Cardiac fibroblast (primary cell): ENCODE measurements around the genes KLHL26, COPE and HOMER3.

GRCh38 chr19:18320774-18321475 is 2.0 kb downstream of the LSM4 start:
- RRBS = no CpG with 5 or more reads among the region's 14 CpGs

DNA sequence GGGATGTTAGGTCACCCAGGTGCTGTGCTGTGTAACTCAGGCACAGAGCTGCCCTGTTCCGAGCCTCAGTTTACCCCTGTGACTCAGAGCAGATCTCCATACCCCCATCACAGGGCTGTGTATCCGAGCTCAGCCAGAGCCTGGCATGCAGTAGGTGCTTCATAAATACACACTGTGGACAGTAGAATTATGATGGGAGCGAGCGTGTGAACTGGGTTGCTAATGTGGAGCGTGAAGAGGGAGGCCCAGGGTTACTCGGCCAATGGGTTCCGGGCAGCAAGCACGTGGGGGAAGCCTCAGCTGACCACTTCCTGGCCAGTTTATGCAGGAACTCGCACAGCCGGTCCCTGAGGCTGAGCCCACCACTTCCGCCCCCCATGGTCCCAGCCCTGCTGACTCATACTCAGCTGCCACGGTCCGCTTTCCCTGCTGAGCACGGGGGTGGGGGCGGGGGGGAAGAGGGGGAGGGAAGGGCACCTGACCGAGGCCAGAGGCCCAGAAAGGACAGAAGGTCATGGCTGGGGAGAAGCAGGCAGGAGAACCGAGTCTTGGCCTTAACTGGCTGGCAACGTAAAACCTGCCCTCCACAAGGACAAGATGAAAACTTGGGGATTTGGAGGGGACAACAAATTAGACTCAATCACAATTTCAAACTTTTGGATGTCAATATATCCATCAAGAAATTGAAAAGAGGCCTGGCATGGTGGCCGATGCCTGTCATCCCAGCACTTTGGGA is 11.6 kb upstream of the GDF15 start:
- RRBS = 1% methylated on average over 4 of the region's 19 CpGs

DNA sequence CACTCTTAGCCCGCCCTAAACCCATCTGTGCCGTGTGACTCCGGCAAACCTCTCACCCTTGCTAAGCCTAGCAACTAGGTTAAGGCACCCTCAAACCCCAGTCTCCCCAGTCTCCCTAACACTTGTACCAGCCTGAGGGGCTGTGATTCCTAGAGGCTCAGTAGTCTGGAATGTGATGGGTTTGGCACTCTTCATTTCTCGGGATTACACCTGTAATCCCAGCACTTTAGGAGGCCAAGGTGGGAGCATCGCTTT is 1.0 kb downstream of the GDF15 start:
- RRBS = no CpG with 5 or more reads among the region's 5 CpGs

DNA sequence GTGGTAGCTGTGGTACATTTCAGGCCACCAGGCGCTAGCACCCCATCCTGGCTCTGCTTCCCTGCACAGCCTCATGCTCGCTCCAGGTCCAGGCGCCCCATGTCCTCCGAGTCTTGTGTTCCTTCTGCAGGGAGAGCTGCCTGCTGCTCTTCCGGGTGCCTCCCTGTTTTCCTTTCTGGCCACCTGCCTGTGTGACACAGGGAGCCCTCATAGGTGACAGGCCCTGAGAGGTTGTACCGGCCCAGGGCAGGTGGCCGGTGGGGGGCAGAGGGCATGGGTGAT is 4.4 kb downstream of the SSBP4 start:
- RRBS = 45% methylated on average over 3 of the region's 7 CpGs

DNA sequence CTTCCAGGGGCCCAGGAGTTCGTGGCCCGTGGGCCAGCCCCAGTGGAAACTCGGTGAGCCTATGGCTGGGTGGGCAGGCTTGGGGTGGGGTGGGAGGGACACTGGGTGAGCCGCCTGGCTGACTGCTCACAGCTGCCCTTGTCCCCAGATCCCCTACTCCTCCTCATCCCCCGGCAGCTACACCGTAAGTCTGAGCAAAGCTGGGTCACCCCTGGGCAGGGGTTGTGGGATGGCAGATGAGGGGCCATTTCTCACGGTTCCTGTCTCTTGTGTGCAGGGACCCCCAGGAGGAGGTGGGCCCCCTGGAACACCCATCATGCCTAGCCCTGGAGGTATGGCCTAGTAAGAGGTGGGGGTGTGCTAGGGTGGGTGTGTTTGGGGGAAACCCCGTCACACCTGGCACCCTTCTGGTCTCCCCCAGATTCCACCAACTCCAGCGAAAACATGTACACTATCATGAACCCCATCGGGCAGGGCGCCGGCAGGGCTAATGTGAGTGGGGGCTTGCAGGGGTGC is 5.3 kb downstream of the ISYNA1 start:
- RRBS = no CpG with 5 or more reads among the region's 12 CpGs

GRCh38 chr19:18443795-18445056 is 6.3 kb upstream of the ISYNA1 start:
- RRBS = 93% methylated on average over 2 of the region's 44 CpGs

GRCh38 chr19:18464299-18465050 is 26.5 kb upstream of the ISYNA1 start:
- RRBS = no CpG with 5 or more reads among the region's 15 CpGs

DNA sequence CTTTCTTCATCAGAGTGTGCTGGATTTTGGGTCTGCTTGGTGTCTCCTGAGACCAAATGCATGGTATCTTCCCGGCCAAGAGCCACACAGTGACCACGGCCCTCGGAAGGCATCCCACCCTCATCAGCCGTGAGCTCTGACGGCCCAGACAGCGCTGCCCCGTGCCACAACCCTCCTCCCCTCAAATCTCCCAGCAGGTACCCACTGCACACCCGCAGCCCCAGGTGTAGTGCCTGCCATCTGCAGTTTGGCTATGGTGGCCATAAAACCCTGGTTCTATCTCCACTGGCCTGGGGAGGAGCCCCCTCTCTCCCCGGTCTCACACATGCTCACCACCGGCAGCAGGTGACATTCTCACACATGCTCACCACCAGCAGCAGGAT is 31.3 kb downstream of the ELL start:
- RRBS = no CpG with 5 or more reads among the region's 10 CpGs

DNA sequence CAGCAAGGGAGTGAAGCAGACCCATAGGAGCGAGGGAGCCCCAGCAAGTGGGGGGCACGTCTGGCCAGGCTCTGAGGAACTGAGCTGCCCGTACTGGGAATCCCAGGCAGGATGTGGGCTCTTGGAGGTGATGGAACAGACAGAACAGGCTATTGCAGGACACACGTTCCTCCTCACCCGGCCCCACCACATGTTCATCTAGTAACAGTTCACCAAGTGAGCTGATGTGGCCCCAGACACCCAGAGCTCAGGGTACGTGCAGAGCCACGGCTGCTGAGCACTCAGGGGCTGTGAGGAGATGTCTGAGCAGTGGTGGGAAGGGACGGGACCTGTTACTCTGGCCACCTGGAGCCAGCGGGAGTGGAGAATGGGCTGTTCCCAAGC is 18.5 kb downstream of the ELL start:
- RRBS = no CpG with 5 or more reads among the region's 9 CpGs

DNA sequence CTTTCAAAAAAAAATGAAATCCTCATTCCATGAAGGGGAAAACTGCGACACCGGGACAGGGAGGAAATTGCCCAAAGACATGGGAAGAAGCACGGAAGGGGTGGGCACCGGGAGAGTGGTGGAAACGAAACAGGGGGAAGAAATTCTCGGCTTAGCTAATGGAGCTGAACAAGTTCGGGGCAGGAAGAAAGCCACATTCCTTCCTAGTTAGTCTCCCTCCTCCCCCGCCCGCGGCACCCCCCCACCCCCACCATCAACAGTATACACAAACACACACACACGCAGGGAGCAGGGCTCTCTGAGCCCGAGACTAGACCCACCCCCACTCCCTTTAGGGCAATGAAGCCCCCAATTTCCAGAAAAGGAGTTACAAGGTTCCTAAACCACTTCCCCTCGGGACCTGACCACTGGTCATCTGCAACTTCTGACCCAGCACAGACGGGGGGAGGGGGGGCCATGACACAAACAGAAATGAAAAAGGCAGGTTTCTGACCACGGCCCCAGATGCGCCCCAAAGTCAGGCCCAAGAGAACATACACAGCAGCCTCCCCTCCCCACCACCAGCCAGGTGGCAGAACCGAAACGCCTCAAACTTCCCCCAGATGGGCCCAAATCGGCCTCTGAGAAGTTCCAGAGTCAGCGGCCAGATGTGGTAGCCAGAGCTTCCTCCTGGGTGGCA is 1.3 kb downstream of the ELL start:
- RRBS = 0% methylated on average over 3 of the region's 20 CpGs

DNA sequence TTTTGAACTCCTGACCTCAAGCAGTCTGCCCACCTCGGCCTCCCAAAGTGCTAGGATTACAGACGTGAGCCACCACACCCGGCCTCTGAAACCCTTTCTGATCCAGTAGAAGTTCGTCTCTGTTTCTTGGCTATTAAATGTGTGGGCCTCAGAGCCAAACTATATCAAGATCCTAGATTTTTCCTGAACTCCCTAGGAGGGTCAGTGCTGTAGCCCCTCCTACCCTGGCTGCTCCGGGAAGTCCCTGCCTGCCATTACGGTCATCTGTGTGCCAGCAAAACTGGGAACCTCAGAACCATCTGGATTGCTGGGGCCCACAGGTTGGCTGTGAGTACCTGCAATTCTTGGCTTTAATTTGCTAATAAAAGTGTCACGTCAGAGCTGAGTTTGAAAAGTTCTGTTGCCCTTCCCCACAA is 2.6 kb downstream of the KXD1 start:
- RRBS = no CpG with 5 or more reads among the region's 7 CpGs

GRCh38 chr19:18572394-18572625 is 653 bp downstream of the UBA52 start:
- RRBS = no CpG with 5 or more reads among the region's 11 CpGs

DNA sequence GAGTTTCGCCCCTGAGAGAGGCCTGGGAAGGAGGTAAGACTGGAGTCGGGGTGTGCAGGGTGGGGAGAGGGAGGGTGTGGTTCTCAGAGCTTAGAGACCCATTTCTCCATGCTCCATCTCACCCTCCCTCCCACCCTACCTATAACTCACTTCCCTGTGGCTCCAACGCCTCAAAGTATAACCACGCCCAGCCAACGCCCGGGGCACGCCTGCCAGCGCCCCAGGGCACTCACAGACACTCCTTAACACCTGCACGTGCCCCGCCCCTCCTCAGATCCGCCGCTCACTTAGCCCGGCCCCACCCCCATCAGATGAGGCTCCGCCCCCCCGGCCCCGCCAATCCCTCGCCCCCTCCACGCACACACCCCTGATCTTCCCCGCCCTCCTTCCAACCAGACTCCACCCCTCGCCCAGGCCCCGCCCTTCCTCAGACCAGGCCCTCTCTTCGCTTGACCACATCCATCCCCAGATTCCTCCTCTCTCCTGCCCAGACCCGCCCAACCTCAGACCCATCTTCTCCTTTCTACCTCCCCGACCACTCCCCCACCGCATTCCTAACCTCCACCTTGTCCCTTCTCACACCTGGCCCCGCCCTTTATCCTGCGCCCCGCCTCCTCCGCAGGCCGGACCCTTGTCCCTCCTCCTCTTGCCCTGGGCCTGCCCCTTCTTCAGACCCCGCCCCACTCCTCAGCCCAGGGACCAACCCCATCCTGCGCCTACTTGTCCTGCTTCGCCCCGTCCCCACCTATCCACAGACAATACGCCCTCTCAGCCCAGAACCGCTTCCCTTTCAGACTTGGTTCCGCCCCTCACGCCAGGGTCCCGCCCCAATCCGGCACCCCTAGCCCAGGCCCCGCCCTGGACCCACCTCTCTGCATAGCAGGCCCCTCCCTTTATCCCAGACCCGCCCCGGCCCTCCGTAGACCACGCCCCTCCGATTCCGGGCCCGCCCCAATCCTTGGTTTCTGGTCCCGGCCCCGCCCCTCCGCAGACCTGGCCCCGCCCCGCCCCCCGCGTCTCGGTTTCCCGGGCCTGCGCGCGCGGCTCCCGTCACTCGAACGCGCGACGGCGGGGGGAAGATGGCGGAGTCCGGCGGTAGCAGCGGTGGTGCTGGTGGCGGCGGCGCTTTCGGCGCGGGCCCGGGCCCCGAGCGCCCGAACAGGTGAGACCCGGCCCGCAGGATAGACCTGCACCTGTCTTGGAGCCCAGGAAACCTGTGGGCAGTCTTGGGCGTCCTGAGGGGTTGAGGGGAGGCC is at the start of gene KLHL26:
TSS of gene KLHL26 (plus strand) at position 1,053 of the 1,256 bp plus-strand sequence.
- RRBS = 2% methylated on average over 40 of the region's 85 CpGs

DNA sequence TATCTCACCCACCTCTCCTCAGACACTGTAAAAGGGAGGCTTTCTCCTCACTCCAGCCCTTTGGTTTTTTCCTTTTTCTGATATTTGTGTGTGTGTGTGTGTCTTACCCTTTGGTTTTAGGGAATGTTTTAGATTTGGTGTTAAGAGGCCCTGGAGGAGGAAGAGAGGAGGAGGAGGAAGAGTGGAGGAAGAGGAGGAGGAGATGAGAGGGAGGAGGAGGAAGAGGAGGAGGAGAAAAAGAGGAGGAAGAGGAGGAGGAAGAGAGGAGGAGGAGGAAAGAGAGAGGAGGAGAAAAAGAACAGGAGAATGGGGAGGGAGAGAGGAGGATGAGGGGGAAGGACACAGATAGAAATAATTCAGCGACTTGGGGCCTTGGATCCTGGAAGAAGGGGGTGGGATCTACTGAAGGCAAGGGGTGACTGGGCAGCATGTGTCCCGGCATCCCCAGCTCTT is 10.6 kb downstream of the KLHL26 start:
- RRBS = no CpG with 5 or more reads among the region's 2 CpGs

GRCh38 chr19:18765073-18765618 is 26.0 kb downstream of the COMP start:
- RRBS = no CpG with 5 or more reads among the region's 8 CpGs

DNA sequence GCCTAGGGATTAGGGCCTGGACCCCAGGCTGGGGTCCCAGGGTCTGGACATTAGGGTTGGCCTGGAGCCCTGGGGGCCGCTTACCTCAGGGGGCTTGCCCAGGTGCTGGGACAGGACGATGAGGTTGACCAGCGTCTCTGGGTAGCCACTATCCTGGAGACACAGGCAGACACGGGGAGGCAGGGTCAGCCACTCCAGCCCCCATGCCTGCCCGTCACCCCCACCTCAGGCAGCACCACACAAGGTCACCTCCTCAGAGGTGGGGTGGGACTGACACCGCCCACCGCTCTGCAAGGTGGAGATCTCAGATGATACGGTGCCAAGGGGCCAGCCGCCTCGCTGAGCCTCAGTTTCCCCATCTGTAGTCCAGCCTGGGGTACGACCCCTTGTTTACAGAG is 4.3 kb upstream of the CERS1 start:
- RRBS = no CpG with 5 or more reads among the region's 11 CpGs

DNA sequence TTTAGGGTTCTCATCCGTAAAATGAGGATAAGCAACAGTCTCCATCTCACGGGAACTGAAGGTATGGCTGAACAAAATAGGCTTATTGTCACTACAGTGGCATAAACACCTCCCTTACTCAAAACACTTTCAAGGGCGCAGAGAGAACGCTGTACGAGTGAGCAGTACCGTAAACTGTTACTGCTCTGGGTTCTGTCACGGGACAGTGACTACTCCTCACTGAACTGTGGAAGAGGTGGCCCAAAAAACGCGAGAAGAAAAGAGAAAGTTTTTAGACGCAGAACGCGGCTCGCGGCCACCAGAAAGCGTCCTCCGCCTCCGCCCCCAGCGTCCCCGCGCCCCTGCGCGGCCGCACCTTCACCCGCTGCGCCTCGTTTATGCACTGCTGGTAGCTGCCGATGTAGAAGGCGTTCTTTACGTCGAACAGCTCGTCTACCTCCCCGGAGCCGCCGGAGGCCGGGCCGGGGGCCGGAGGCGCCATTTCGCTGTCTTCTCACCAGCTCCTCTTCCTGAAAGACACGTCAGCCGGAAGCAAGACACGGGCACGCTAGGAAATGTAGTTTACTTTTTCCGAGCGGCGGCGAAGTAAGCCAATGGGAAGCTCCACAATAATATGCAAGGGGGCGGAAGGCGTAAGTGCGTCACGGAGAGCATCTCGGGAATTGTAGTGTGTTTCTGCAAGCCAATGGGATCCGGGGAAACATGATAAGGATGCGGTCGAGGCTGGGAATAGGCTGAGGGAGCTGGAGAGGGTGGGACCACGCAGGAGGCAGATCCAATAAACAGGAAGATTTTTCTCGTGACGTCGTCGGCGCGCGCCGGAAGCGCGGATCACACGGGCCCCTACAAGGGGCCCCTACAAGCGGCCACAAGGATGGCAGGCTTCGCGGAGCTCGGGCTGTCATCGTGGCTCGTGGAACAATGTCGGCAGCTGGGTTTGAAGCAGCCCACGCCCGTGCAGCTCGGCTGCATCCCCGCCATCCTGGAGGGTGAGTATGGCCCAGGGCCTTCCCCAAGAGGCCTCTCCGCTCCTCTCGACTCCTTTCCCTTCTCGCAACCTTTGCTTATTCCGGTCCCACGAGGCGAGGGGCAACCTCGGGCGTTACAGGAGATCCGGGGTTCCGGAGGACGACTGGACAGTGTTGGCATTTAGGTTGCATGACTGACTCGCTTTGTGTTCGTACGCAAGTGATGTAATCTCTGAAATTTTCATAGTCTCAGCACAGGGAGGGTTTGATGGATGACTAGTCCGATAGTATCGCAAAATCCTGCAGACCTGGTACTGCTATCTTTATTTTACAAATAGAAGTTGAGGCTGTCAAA is at the start of gene COPE:
TSS of gene COPE (minus strand) at position 520 of the 1,323 bp plus-strand sequence.
- RRBS = 1% methylated on average over 9 of the region's 94 CpGs

GRCh38 chr19:18920191-18920513 is 637 bp downstream of the DDX49 start:
- RRBS = no CpG with 5 or more reads among the region's 5 CpGs

- RRBS = no CpG with 5 or more reads among the region's 58 CpGs
Observed at GRCh38 chr19:18932036-18932924, 8.7 kb downstream of the HOMER3 start.

- RRBS = 2% methylated on average over 52 of the region's 87 CpGs
Observed at GRCh38 chr19:18940690-18941772, at the start of gene HOMER3. HOMER3 (minus strand) TSS chr19:18941217.